Temporal lobe (tissue), 2 donors: ENCODE data around the gene NETO2.

GRCh38 chr16:46711186-46711488, 21.7 kb downstream of the ORC6 start:
- RAMPAGE, long total RNA: no peak

DNA sequence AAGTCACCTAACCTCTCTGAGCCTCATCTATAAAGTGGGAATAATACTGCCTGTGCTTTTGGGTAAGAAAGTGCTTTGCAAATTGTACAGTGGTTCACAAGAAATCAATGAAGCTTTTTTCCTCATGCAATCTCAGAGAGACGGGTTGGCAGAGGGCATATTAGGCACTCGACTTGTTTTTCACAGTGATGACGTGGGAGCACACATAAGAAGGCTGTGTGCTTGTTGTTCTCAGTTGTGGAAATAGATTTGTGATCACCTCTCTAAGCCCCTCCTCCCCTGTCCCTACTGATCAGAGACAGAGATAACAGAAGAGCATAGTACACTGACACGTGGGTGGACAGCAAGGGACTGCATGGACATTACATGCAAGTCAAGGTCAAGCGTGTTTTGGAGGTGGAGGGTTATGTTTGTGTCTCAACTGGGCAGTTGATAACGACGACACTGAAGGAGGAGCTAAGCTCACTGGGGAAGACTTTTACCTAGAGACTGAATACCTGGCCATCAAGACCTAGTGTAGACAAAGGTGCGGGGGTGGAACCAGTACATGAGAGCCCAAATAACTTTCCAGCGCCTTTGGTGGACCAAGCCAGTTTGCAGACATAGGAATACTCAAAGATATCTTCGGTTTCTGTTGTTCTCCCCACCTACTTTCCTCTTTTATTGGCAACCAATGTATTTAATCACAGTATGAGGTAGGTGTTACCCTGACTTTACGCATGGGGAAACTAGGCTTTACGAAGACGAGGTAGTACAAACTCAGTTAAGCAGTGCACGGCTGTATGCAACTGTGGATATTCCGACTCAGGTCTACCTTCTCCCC, 1.6 kb upstream of the GPT2 start:
- RAMPAGE, long total RNA: no peak

GRCh38 chr16:46884491-46884984, 376 bp downstream of the GPT2 start:
- RAMPAGE, long total RNA: no peak

DNA sequence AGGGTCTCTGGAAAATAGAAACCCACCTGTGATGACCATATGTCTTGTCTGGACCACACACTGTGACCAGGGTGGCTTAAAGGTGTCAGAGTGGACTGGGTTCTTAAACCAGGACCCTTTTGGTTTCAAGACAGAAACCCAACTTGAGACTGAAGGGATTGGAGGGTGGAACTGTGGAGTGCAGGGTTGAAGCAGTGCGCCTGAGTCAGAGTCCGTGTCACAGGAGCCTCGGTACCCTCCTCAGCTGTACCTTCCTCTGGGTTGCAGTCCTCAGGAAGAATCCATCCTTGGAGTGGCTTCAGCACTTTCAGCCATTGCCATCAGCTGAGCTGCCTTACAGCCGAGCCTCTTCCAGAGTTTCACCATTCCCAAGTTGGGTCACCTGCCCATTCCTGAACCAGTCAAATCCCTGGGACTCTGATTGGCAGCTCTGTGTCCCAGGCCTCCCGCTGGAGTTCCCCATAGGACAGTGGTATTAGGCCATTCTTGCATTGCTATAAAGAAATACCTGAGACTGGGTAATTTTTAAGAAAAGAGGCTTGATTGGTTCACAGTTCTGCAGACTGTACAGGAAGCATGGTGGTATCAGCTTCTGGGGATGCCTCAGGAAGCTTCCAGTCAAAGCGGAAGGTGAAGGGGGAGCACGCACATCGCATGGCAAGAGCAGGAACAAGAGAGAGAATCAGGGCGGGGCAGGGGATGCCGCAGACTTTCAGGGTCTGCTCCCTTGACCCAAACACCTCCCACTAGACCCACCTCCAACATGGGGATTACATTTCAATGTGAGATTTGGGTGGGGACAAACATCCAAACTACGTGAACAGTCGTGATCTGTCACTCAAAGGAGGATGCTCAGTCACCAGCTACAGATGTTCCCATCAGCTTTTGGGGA, 28.1 kb downstream of the GPT2 start:
- RAMPAGE, long total RNA: no peak

DNA sequence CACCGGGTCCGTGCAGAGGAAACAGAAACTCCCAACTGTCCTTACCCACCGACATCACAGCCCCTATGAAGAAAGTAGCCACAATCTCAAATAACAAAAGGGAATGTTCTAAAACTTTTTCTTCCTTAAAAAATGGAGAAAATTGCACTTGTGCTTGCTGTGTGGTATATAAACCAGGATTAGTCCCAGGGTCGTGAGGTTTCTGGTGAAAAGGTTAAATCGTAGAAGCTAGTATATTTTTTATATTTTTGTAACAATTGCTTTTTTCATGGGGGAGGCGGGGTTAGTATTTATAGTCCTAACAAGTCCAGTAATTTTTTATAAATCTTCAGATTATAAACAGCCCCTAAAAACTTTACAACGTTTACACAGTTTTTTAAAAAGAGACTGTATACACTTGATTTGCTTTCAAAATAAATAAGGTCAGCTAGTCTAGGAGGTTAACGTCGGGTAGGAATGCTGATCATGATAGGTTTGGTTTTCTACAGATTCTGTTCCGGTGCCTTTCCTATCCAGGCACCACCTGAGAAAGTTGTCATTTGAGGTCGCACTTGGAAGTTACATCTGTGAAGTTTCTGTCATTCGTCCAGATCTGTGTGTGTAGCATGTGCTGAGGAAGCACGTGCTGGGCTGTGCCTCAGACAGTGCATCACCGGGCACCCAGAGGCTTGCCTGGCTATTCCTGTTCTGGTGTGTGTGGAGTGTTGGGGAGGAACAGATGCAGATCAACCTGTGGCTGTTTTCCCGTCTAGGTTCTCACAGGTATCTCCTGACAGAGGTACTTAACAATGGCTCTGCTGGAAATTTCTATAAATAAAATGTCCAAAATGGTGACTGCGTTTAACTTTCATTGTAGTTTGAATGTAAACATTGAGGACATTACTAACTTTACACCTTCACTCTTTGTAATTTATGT, 42.8 kb downstream of the DNAJA2 start:
- RAMPAGE, long total RNA: no peak

GRCh38 chr16:47143735-47144774, at the start of gene NETO2:
Gene NETO2, minus strand, starts transcription at chr16:47143945.
- RAMPAGE, long total RNA: no peak

DNA sequence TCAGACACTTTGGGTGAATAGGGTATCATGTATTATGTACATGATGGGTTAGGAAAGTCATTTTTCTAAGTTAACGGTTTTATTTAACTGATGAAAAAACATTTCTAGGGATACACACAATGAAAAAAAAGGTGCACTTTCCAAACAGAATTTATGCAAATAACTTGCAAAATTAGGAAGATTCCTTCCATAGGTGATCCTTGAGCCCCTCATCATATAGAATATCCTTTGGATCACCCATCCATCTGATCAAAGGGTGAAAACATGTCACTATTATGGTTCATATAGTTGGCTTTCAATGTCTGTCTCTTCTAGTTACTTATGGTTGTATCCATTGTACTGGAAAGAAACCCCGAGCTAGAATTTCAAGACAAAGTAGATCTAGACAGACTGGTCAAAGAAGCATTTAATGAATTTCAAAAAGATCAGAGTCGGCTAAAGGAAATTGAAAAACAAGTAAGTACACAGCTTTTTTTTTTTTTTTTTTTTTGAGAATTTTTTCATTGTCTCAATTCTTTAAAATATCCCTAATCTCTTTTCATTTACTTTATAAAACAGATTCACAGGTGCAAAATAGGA, 237.1 kb downstream of the PHKB start:
- RAMPAGE, long total RNA: no peak

DNA sequence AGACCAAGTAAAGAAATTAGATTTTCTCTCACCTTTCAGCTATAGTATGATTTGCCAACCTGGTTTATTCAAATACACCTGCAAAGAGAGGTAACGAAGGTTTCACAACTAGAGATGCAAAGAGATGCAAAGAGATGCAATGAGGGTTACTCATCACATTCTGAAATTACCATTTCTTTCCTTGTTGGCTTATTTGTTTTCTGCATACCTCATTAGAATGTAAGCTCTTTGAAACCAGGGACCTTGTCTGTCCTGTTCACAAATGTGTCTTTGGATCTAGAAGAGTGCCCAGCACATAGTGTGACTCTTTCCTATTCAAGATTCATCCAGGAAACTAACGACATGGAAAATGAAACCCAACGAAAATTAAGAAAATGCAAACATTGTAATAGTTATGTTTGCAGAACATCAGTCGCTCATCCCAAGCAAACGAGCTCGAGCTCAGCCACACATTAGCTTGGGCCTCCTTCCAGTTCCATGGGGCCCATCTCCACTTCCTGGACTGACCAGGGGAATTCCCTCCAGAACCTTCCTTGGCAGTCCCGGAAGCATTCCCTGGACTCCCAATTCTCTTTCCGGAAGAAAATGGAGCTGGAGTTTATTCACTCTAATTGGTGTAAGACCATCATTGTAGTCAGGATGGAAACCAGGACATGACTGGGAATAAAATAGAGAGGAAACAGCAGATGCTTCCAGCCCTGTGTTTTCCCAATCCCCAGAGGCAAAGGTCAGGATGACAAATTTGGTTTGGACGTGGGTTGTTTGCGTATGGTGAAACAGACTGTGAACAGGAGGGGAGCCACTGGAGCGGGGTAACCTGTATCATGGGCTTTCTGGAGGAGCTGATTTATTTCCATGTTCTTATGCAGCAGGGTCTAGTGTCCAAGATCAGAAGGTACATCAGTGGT, 8.7 kb upstream of the LONP2 start:
- RAMPAGE, long total RNA: no peak

DNA sequence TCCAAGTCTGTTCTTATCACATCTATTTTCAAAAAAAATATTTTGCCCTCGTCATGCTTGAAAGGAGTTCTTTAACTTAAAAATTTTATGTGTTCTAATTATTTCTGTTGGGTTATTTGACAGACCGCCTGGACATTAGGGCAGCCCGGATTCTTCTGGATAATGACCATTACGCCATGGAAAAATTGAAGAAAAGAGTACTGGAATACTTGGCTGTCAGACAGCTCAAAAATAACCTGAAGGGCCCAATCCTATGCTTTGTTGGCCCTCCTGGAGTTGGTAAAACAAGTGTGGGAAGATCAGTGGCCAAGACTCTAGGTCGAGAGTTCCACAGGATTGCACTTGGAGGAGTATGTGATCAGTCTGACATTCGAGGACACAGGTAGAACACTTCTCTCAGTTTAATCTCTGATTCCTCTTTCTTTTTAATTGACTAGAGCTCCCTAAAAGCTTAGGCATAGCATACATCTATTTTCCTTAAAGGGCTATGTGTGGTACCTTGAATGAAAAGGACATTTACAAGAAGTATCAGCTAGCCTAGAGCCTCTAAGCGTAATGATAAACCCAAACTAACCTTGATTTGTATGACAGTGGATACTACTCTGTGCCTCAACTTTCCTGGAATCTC, 22.7 kb upstream of the ABCC11 start:
- RAMPAGE, long total RNA: no peak

- RAMPAGE, long total RNA: no peak
These were observed 29.9 kb upstream of the ABCC11 start for GRCh38 chr16:48277132-48277694.

- RAMPAGE, long total RNA: no peak
These were observed 36.6 kb upstream of the ABCC11 start for GRCh38 chr16:48283756-48284543.

GRCh38 chr16:48409768-48410807, 24.9 kb upstream of the SIAH1 start:
- RAMPAGE, long total RNA: no peak

GRCh38 chr16:48431895-48432573, 46.8 kb upstream of the SIAH1 start:
- RAMPAGE, long total RNA: no peak

- RAMPAGE, long total RNA: no peak
These were observed 94.8 kb upstream of the SIAH1 start for GRCh38 chr16:48479957-48480382.

- RAMPAGE, long total RNA: no peak
These were observed 48.3 kb downstream of the N4BP1 start for GRCh38 chr16:48561535-48562200.

GRCh38 chr16:48611639-48612368, 1.8 kb upstream of the N4BP1 start:
- RAMPAGE, long total RNA: no peak

- RAMPAGE, long total RNA: no peak
These were observed 261.8 kb downstream of the CBLN1 start for GRCh38 chr16:49019718-49020415.

GRCh38 chr16:49170647-49170982, 111.0 kb downstream of the CBLN1 start:
- RAMPAGE, long total RNA: no peak

DNA sequence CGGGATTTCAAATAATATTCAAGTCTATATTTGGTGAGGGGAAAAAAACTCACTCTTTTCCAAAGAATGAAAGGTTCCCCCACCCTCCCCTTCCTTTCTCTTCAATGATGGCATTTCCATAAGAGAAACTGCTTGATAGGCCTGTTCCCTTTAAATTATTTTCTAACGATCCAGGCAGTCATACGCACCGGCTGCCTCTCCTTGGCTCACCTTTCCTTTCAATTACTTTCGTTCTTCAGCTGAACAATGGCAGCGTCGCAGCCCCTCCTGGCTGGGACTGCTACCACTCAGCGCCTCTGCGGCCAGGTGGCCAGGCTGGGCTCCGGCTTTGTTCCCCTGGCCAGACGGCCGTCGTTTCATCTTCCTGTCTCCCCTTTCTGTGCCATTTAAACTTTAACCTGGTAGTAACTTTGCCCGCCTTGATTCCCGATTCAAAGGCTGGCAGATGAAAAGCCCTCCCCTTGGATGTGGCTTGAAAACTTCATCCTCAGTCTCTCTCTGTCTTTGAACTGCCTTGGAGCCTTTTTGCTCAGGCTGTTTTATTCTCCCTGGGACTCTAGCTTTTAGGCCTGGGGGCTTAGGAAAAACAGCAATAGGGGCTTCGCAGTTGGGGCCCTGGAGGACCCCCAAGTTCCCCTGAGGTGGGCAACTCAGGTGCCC, 79.0 kb downstream of the C16orf78 start:
- RAMPAGE, long total RNA: no peak

- RAMPAGE, long total RNA: no peak
These were observed 222.5 kb downstream of the C16orf78 start for GRCh38 chr16:49596042-49596494.